ENCODE measurements around the genes TBC1D24, ATP6V0C, PRSS41 and PRSS22.

GRCh38 chr16:2447795-2448272 is 12.1 kb upstream of the TEDC2 start:
- PRO-cap: no peak

DNA sequence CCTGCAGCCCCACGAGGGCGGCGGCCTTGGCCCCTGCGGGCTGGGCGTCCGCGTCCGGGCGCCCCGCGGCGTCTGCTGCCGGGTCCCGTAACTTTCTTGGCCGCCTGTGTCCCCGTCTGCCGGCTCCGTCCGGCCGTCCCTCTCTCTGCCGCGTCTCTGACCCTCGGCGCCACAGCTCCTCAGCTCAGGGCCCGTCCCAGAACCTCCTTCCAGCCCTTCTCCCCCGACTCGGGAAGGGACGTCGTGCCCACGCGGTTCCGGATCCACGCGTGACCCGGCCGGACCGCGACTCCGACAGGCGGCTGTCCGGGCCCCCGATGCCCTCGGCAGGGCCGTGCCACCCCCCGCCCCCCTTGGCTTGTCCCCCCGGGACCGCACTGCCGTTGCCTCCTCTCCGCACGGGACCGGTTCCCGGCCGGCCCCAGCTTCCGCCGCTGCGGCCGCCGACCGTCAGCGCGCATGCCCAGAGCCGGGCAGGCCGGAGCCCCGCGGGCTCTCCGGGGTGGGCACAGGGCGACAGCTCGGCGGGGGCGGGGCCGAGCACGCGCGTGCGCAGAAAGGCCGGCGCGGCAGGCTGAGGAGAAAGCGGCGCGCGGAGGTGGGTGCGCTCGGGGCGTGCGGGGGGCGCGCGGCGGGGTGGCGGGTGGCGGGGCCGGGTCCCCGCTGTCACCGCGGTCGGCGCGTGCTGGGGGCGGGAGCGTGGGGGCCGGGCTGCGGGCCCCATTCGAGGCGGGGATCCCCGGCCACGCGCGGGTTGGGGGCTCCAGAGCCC is at the start of gene TBC1D24:
Gene TBC1D24, plus strand, starts transcription at position 555 of the 772 bp plus-strand sequence.
- PRO-cap: bidirectional peak, plus-strand start at position 555 of the sequence, minus-strand start at position 418 of the sequence

- PRO-cap: no peak
Measured at GRCh38 chr16:2483219-2483844, 8.4 kb downstream of the TBC1D24 start.

GRCh38 chr16:2507565-2508281 is 6.0 kb upstream of the ATP6V0C start:
- PRO-cap: no peak

DNA sequence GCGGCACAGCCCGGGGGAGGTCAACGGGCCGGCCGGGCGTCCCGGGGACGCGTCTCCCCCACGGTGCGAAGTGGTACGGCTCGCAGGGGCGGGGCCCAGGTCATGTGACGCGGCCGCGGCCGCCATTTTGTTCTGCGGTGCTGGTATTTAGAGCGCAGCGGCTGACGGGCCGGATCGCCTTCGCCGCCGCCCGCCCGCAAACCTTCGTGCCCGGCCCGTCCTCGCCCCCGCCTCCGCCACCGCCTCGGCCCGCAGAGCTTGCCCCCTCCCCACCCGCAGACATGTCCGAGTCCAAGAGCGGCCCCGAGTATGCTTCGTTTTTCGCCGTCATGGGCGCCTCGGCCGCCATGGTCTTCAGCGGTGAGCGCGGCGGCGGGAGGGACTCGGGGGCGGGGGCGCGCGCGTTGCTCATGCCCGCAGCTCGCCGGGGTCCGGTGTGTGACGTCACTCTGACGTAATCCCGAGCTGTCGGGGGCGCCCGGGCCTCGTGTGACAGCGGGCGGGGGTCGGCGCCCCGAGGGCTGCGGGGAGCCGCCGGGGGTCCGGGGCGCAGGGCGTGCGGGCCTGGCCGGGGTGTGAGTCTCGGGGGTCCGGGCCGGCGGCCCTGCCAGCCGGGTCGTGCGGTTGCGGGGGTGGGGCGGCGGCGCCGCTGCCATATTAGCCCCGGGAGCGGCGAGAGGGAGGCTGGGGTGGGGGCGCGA is at the start of gene ATP6V0C:
Gene ATP6V0C, plus strand, starts transcription at position 130 of the 701 bp plus-strand sequence.
- PRO-cap: unidirectional peak, minus-strand start at position 385 of the sequence

DNA sequence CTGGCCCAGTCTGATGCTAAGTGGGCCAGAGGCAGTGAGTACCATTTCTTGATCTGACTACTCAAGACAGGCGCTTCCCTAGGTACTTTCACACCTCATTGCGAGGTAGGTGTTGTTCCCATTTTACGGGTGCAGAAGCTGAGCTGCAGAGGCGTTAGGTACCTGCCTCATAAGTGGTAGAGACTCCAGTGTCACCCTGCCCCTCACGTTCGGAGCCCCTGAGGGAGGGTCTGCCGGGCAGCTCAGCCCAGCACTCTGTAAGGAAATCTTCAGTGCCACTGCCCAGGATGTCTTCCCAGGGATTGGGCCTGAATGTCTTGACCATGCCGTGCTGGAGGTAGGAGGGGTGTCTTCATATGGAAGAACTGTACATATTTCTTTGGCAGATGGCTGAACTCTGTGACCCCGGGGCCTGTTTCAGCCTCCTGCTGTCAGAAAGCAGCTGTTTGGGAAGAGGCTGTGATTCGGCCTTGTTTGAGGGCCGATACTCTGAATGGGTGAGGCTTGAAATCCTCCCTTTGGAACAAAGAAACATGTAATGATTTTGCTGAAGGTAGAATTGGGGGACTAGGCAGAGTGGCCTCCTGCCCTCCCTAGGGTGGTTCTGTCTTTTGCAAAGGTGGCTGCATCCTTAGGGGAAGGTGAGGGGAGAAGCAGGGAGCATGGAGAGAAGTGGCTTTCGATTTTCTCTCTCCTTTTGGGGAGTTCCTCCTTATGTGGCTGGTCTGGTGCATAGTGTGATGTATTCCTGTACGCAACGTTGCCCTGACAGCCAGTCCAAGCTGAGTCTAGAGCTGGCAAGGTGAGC is 2.7 kb downstream of the PDPK1 start:
- PRO-cap: no peak

GRCh38 chr16:2551336-2551827 is 13.6 kb downstream of the PDPK1 start:
- PRO-cap: no peak

GRCh38 chr16:2586232-2587026 is 48.6 kb downstream of the PDPK1 start:
- PRO-cap: no peak

GRCh38 chr16:2598192-2598809 is 60.5 kb downstream of the PDPK1 start:
- PRO-cap: no peak

- PRO-cap: bidirectional peak, plus-strand start at chr16:2682524, minus-strand start at chr16:2682348
Measured at GRCh38 chr16:2682100-2682464, 241 bp upstream of the KCTD5 start.

DNA sequence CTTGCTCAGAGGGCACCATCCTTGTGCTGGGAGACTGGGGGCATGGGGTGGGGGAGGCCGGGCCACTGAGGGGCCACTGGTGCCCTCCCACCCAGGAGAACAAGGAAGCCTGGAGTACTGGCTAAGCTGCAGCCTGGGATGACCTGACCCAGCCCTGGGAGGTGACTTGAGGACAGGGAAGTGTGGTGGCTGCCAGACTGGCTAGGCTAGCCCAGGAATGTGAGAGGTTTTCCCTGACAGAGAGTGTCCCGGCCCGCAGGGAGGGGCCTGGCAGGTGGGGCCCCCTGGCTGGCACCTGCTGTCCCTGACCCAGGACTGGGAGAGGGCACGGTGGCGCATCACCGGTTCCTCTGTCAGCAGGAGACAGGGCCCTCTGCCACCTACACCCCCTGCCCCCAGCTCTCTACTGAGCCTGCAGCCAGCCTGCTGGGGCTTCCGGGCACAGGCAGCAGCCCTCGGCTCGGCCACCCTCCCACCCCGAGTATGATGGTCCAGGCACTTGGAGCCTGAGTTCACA is 737 bp downstream of the PRSS27 start:
- PRO-cap: no peak

DNA sequence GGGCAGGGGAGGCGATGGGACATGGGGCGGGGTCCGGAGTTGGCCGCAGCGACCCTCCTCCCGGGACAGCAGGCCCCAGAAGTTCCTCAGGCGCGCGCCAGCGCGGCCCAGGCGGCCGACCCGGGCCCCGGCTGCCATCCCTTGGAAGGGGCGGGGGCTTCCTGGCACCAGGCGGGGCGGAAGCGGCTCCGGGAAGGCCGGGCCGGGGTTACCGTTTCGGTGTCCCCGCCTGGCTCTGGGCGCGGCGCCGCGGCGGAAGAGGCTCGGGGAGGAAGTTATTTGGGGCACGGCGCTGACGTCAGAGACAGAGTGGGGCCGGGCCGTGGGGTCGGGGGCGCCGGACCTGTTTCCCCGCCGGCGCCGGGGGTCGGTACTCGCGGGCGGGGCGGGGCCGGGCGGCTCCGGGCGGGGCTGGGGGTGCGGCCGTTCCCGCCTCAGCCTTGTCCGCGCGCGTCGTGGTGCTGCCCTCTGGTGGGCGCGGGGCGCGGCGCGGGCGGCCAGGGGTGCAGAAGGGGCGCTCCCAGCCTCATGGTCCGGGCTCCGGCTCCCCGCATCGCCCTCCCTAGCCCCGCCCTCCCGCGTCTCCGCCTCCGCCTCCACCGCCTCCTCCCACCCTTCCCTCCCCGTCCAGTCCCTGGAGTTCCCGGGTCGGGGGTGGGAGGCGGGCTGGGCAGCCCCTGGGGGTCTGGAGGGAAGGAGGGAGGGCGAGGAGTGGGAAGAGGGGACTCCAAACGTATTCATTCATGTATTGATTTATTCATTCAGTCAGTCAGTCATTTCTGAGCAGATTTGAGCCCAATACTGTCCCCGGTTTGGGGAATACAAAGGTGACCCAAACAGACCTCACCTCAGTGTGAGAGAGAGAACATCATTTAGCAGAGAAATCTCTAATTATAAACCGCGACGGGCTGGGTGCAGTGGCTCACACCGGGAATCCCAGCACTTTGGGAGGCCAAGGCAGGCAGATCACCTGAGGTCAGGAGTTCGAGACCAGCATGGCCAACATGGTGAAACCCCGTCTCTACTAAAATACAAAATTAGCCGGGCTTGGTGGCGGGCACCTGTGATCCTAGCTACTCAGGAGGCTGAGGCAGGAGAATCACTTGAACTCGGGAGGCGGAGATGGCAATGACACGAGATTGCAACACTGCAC is 1.3 kb upstream of the PRSS27 start:
- PRO-cap: bidirectional peak, plus-strand start at position 78 of the sequence, minus-strand start at position 143 of the sequence; bidirectional peak, plus-strand start at position 307 of the sequence, minus-strand start at position 375 of the sequence; bidirectional peak, plus-strand start at position 630 of the sequence, minus-strand start at position 564 of the sequence

DNA sequence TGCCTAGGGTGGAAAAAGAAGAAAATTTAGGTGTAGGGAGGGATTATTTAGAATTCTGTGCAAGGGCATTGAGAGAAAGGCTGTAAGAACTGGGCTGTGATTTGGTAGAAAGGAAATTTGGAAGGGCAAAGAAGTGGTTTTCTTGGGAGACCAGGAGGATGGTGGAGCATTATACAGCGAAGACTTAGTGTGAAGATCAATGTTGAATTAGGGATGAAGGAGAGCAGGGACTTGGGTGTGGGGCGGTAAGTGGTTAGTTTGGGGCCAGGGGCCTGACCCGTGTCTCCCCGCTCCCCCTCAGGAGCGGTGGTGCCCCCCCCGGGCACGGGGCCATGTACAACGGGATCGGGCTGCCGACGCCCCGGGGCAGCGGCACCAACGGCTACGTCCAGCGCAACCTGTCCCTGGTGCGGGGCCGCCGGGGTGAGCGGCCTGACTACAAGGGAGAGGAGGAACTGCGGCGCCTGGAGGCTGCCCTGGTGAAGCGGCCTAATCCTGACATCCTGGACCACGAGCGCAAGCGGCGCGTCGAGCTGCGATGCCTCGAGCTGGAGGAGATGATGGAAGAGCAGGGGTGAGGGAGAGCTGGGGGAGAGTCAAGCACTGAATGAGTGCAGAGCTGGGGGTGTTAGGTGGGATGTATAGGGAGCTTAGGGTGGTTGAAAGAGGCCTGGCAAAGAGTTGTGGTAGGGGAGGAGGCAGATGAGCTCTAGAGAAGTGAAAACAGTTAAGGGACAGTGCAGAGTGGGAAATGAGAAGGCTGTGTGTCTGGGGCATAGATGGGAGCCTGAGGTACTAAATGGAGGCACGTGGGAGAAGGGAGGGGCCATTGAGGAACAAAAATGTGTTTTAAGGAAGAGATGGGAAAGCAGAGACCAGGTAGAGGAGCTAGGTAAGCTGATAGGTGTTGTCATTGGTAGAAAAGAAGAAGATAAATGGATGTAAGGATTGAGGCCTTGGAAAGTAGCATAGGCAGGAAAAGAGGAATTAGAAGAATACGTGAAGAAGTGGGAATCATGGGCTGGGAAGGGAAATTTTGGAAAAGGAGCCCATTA is 3.9 kb downstream of the SRRM2 start:
- PRO-cap: no peak

DNA sequence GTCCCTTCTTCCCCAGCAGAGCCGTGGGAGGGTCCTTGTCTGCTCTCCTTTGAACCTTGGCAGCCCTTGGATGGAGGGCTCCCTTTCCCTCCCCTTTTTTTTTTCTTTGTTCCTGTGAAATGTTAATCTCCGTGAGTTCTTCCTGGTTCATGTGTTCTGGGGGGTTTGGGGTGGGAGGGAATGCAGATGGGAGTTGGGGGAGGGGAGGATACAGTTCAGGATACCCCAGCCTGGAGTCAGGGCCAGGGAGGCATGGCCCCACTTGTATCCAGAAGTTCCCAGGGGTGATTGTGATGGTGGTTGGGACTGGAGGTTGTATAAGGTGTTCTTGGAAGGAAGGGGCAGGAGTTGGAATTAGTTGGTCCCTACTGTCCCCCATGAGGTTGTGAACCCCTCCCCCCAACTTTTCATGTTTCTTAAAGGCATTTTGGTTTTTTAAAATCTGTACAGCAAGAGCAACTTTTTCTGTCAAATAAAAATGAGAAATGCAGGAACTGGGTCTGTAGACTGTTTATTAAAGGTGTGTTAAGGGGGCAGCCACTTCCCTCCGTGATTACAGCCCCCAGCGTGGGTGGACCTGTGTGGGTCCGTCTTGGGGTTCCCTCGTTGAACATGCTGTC is 6.1 kb downstream of the ELOB start:
- PRO-cap: no peak

DNA sequence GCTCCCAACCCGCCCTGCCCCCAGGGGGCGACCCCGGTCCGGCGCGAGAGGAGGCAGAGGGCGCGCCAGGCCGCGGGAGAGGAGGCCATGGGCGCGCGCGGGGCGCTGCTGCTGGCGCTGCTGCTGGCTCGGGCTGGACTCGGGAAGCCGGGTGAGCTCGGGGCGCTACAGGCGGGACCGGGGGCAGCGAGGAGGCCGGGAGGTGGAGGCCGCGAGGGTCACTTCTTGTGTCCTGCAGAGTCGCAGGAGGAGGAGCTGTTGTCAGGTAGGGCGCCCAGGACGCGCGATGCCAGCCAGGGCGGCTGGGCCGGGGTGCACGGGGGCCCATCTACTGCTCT is at the start of gene PRSS41:
Gene PRSS41, plus strand, starts transcription at position 73 of the 338 bp plus-strand sequence.
- PRO-cap: no peak

DNA sequence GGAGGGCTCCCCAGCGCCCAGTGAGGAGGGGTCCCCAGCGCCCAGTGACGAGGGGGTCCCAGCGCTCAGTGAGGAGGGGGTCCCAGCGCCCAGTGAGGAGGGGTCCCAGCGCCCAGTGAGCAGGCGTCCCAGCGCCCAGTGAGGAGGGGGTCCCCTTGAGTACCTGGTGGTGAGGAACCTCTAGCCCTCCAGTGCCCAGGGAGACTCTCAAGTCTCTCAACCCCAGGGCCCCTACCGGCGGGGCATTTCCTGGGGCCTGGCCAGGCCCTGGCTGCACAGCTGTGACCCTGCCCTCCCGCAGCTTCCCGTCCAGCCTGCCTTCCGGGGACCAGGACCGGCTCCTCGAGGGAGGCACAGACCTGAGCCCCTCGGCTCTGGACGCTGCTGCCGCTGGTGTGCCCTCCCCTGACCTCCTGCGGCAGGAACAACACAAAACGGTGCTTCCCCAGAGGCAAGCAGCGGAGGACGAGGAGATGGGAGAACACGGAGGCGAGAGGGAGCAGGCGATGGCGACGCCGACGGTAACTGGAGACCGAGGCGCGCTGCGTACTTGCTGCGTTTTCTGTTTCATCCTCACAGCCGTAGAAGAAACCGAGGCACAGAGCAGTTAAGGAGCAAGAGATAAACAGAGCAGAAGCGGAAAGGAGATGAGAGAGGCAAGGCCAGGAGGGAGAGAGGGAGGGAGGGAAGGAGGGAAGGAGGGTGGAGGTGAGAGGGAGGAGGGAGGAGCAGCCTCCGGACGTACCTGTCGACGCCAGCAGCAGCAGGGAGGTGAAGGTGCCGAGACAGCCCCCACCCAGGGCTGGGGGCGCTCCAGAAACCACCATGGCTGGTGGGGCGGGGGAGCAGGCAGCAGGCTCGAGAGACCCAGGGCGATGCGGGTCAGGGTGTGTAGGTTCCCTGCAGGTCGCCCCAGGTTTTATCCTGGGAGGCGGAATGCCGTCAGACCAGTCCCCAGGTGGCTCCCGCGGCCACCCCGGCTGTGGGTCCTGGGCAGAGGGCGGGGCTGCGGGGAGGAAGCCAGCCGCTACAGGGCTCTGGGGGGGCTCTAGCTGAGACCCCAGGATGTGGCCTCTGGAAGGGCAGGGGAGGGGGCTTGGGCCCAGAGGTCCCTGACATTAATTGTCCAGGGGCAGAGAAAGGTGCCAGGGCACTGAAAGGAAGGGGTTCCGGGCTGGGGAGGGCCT is at the start of gene PRSS22:
Gene PRSS22, minus strand, starts transcription at position 893 of the 1,187 bp plus-strand sequence.
- PRO-cap: bidirectional peak, plus-strand start at position 430 of the sequence, minus-strand start at position 415 of the sequence; unidirectional peak, minus-strand start at position 893 of the sequence

- PRO-cap: bidirectional peak, plus-strand start at chr16:2882284, minus-strand start at chr16:2882299
Measured at GRCh38 chr16:2881765-2882475, 1.1 kb upstream of the FLYWCH2 start.

- PRO-cap: no peak
Measured at GRCh38 chr16:2955538-2956063, 8.5 kb upstream of the KREMEN2 start.

DNA sequence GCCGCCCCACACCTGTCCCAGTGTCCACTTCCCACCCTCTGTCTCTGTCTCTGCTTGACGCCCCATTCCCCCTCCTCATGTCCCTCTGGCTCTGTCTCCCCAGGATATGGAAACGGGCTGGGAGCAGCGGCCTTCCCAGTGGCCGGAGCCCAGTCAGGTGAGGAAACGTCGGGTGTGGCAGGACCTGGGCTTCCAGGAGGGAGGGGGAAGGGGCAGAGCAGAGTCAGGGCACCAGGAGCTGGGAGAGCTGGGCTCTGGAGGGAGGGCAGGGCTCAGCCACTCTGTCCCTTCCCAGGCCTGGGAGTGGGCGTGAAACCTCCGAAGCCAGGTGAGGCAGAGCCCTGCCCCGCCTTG is 10.7 kb upstream of the PKMYT1 start:
- PRO-cap: no peak

- PRO-cap: bidirectional peak, plus-strand start at chr16:3007781, minus-strand start at chr16:3007728; bidirectional peak, plus-strand start at chr16:3007999, minus-strand start at chr16:3007988
Measured at GRCh38 chr16:3006773-3008041, 5.5 kb upstream of the CLDN9 start.

All from WTC11 (cell line).